ENCODE data around the genes DFFA, ANGPTL7 and DISP3.

GRCh38 chr1:10388214-10388657, 10.6 kb upstream of the PGD start:
- PRO-cap = no peak
- RAMPAGE, long total RNA = no peak

GRCh38 chr1:10472142-10473054, at the start of gene DFFA:
Gene DFFA, minus strand, starts transcription at chr1:10472529.
- PRO-cap = no peak
- RAMPAGE, long total RNA = start-site peak on the minus strand at chr1:10472465-10472550, 432 and 497 reads in 2 replicates

DNA sequence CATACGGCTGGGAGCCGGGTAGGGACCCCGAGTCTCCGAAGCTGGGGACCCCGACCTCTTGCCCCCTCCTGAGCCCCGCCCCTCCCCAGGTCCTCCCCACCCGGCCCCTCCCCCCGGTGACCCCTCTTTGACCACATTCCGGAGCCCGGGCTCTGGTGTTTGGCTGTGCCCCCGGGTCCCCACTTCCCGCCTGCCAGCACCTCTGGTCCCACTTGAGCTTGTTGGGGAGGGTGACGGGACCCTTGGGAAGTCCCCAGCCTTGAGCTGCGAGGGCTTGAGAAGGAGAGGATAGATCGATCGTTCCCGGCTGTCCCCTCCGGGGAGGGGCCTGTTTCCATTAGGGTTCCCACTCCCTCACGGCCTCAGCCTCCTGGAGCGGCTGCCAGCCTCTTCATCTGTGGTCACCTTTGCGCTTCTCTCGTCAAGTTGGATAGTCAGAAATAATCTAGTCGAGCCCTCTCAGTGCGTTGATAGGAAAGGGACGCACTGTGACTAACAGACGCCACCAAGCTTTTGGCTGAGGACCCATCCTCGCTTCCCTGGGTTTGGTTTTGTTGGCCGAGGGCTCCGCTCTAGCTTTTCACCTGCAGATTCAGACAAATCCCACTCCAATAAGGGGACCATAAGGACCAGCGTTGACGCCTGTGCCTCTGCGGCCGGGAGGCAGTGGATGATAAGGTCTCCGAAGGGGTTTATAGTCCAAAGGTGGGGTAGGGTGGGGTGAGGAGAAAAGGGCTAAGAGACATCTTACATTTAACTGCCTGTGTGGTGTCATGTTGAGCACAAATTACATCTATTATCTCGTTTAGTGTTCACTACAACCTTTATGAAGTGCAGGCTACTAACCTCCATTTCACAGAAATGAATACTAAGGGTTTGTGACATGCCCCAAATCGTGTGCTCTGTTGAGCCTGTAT, 571 bp downstream of the PEX14 start:
- PRO-cap = no peak
- RAMPAGE, long total RNA = no peak

DNA sequence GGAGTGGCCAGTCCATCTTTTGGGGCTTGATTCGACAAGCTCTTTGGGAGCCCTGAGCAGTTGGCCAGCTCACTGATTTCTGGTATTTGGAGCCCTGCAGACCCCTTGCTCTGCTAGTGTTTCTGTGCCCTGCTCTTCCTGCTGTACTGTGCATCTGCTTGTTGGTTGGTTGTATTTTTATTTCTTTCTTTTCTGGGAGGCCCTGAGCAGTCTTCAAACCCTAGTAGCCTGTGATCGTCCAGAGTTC, 21.8 kb downstream of the PEX14 start:
- PRO-cap = no peak
- RAMPAGE, long total RNA = no peak

GRCh38 chr1:10635995-10636534, 160.4 kb downstream of the CASZ1 start:
- PRO-cap = no peak
- RAMPAGE, long total RNA = no peak

DNA sequence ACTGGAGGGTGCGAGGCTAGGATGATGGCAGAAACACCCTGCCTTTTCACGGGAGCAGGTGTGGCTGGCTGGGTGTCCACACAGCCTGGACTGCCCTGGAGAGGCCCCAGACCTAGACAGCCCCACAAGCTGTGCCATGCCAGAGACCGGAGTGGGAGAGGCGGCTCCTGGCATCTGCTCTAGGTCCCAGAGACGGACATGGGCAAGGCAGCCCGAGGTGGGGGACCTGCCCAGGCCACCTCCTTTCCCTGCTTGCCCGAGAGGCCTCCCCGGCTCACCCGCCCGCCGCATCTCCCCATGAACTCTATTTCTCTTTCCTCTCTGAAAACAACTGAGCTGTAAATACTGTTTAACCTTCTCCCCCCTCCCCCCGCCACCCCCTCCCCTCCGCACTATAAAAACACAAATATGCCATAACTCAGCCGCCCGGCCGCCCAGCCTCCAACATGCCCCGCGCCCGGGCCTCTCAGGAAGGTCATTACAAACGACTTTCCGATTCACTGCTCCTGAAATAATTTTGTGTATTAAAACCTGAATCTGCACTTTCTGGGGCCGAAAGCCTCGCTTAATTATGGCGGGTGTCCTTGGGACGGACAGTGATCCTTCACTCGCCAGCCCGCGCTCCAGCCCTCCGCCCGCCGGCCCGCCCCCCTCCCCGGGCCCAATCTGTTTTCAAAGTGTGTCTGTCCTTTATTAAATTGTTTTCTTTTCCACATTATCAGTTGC, 124.4 kb downstream of the CASZ1 start:
- PRO-cap = no peak
- RAMPAGE, long total RNA = no peak

- PRO-cap = no peak
- RAMPAGE, long total RNA = no peak
These were observed 105.8 kb downstream of the CASZ1 start for GRCh38 chr1:10690571-10691138.

DNA sequence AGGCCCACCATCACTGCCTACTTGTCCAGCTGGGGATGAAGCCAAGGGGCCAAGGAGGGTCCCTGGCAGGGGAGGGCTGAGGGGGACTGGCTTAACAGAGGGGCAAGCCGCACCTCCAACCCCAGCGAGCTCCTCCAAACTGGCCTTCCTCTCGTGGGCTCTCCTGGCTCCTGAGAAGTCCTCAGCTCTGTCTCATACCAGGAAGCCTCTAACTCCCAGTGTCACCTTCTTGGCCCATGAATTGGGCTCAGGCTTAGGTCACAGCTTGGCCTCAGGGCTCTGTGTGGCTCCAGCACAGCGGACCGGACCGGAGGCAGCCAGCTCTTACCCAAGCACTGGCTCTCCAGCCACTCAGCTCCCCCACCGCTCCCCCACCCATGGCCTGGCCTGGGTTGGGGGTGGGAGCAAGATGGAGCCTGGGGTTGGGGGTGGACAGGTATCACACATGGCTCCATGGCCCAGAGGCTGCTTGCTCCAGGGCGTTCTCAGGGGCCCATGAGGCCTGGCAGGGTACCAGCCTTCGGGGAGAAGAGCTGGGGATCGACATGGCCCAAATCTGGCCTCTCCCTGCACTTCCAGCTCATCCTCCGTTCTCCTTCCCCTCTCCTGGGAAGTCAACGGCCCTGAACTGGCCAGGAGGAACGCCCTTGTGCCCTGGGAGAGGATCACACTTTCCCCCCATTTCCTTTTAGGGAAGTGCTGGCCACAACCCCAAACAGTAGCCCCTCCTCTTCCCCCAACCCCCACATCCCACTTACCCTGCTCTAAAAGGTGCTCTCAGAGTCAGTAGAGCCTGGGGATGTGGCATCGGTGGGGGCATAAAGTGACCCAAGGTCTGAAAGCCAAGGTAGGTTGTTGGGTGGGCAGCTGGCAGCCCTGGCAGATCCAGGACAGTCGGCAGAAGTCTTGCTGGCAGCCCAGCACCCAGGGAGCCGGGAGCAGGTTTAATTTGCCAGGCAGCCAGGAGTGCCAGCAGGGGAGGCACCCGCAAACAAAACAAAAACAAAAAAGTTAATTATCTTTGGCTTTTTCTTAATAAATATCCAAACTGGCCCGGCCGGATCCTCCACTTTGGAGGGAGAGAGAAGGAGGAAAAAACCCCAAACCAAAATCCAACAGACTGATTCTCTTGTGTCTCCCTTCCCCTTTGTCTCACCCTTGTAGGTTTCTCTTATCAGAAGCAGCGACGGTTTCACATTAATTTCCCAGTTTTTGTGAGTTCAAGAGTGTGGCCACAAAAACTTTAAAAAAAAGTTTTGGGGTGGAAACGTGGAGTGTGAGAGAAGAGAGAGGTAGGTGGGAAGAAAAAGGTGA, 97.4 kb downstream of the CASZ1 start:
- PRO-cap = no peak
- RAMPAGE, long total RNA = no peak

- PRO-cap = no peak
- RAMPAGE, long total RNA = no peak
These were observed 79.6 kb downstream of the CASZ1 start for GRCh38 chr1:10716779-10717237.

DNA sequence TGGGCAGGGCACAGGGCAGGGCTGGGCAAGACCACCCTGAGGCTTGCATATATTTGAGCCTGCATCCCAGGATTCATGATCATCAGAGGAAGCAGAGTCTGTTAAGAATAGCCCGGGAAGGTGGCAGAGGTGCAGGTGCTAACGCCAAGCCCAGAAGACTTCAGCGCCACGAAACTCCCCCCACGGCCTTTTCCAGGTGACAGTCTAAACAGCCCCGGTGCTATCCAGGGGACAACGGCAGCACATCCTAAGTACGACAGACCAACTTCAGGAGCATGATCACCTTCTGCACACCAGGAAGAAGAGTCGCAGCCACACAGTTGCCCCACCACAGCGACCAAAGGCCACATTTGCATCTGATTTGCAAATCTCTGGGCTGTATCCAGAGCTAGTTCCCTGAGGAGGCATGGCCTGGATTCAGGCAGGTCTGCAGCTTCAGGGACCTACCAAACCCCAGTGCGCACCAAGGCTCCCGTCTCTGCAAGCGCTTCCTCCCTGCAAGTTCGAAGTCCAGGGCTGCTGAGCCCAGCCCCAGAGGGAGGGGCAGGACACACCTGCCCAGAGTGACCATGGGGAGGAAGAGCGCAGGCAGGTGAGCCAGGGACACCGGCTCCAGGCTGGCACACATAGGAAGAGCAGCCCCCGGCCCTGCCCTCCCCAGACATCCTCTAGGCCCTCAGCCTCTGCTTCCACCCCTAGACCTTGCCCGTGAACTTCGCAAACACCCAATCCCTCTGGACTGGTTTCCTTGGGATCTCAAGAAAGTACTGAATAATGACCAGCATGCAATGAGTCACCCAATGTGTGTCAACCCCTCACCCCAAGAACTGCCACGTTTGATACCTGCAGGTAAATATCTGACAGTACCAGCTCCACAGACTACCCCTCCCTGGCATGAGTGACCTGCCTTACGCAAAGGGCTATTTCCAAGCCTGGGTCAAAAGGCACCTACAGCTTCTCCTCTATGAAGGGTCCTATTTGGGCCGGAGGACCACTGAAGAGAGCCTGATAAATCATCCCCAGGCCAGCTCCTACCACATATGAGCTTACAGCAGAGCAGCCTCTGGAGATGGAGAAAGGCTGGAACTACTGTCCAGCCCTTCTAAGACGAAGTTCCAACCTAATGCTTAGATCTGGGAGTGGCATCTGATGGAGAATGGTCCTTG, 36.9 kb downstream of the CASZ1 start:
- PRO-cap = no peak
- RAMPAGE, long total RNA = no peak

DNA sequence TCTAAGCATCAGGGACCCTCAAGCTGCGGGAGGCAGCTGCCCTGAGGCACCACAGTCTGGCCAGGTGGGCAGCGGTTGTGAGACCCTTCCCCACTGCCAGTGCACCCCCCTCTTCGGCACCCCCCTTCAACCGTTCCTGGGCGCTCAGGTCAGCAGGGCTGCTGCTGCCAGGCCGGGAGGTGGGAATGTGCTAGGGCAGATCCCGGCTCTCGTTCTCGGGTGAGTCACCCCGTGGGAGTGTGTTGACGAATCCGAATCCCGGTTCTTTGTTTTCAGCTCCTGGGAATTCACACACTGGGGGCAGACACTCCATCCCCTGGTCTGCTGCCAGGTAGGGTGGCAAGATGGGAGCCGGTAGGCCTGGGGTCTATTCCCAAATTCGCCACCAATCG, 28.4 kb upstream of the CASZ1 start:
- PRO-cap = no peak
- RAMPAGE, long total RNA = no peak

DNA sequence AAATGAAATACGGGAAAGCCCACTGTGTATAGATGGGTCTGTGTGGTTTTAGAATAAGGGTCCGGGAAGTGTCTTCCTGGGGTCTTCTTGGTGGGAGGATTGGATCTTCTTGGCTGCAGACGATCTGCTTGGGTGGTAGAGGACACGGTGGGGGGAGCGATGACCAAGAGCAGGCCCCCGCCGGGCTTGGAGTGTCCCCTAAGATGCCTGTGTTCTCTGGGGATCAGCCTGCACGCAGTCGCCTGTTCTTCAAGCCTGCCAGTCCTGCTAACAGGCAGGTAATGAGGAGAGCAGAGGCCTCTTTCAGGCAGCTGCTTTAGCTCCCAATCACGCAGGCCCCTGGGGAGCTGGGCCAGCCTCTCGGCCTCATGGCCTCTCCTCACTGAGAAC, 71.3 kb upstream of the CASZ1 start:
- PRO-cap = no peak
- RAMPAGE, long total RNA = no peak

DNA sequence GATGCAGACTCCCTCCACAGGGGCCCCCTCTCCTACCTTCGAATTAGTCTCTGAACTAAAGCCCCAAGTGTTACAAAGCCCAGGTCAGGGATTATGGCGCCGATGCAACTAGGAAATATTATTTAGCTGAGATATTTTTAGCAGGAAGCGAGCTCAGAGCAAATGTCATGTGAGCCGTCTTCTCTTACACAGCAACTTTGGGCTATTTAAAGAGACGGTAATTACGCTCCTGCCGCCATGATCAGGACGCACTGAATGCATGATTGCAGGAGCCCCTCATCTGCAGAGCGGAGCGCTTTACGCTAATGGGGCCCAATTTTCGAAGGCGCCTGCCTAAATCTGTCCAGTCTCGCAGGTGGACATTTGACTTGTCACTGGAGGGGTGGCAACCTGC, 24.7 kb downstream of the C1orf127 start:
- PRO-cap = no peak
- RAMPAGE, long total RNA = no peak

- PRO-cap = no peak
- RAMPAGE, long total RNA = no peak
These were observed 561 bp downstream of the TARDBP start for GRCh38 chr1:11012918-11013512.

DNA sequence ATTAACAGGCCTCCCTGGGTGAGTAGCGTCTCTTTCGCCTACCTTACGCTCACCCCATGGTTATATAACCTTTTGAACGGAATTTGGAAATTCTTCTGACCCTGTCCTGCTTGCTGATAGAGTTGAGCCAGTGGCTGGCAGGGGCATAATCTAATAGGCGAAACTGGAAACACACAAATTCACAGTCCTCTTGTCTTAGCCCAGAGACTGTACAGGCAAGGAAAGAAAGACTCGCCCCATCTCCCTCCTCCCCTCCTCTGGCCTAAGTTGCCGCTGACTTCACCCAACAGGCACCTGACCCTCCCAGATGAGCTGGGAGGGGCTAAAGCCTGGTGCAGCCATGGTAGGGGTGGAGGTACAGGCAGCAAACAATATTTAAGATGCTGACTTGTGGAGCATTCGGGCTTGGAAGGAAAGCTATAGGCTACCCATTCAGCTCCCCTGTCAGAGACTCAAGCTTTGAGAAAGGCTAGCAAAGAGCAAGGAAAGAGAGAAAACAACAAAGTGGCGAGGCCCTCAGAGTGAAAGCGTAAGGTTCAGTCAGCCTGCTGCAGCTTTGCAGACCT, at the start of gene ANGPTL7:
TSS of gene ANGPTL7 (plus strand) at position 402 of the 566 bp plus-strand sequence.
- PRO-cap = no peak
- RAMPAGE, long total RNA = no peak

DNA sequence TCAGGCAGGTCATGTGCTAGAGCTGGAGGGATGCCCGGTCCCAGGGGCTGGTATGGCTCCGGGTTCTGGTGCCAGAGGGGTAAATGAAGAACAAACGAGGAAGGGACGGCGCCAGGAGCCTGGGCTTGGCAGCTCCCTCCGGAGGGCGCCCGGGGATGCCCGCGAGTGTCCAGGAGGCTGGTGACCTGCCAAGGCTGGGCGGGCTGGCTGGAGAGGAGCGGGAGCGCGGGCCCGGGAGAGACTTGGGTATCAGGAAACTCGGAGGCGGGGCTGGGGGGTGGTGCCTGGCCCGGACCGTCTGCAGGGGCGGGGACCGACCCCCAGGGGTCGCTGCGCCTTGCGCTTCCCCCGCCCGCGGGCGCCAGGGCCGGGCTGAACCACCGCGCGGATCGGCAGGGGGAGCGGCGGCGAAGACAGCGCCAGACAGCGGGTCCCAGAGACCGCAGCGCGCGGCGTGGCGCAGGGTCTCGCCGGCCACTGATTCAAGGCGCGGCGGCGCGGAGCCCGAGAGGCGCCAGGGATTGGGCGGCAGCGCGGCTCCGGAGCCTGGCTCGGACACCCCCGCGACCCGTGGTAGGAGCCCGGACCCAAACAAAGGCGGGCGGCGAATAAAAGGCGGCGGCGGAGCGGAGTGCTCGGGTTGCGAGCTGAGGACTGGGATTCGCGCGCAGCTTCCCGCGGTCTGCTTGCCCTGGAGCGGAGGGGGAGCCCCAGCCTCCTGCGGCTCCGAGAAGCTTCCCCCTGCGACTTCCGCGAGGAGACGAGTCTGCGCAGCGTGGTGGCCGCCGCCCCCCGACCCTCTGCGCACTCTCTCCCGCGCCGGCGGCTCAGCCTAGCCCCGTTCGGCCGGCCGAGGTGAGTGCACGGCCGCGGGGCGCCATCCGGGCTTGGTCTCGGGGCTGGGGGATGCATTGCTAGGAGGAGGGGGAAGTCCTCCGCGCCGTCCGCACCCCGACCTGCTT, at the start of gene DISP3:
TSS of gene DISP3 (plus strand) at position 638 of the 962 bp plus-strand sequence.
- PRO-cap = no peak
- RAMPAGE, long total RNA = no peak

GRCh38 chr1:11645279-11645570, 9.0 kb downstream of the FBXO2 start:
- PRO-cap = no peak
- RAMPAGE, long total RNA = no peak

DNA sequence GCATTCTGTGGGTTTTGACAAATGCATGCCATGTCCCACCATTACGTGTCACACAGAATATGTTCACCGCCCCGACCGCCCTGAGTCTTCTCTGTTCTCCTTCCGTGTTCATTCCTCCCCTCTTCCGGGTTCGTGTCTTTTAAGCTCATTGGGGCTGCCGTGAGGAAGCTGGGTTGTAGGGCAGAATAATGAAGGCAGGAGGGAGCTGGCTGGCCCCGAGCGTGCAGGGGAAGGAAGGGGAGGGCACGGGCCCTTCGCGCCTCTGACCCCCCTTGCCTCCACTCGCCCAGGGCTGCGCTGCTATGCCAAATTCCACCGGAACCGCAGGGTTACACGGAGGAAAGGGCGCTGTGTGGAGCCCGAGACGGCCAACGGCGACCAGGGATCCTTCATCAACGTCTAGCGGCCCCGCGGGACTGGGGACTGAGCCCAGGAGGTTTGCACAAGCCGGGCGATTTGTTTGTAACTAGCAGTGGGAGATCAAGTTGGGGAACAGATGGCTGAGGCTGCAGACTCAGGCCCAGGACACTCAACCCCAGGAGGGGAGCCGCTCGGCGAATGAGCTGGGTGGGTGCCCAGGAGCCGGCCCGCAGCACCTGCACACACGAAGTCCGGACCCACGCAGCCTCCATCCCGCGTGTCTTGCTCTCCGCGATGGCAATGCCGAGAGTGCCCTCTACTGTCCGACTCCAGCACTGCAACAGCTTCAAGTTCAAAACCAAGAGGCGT, 16.5 kb upstream of the AGTRAP start:
- PRO-cap = no peak
- RAMPAGE, long total RNA = no peak

GRCh38 chr1:11725305-11726137, 10.4 kb upstream of the AGTRAP start:
- PRO-cap = no peak
- RAMPAGE, long total RNA = no peak

DNA sequence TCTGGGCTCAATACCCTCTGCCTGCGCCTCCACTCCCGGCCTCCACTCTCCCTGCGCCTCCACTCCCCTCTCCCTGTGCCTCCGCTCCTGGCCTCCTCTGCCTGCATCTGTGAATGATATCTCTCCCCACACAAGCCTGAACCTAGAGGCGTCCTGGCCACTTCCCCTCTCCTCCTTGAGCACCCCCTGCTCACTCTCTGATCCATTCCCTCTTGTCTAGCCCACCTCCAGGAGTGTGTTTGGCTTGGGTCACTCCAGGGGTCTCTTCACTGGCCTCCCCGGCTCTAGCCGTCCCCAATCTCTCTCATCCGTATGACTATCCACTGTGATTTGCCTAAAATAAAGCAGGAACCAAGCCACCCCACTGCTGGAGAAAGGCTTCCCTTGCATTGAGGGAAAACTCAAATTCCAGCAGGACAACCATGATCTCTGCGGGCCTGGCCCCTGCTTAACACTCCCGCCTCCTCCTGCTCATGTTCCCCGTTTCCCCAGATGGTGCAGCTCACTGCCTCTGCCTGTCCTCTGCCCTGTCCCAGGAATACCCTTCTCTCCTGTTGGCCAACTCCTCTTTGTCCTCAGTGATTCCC, 14.3 kb downstream of the MTHFR start:
- PRO-cap = no peak
- RAMPAGE, long total RNA = no peak

Measured in spinal cord (tissue), 3 donors.